Paraaortic lymph node (tissue), 1 donor: ENCODE measurements around the genes DHTKD1, OPTN and MCM10.

DNA sequence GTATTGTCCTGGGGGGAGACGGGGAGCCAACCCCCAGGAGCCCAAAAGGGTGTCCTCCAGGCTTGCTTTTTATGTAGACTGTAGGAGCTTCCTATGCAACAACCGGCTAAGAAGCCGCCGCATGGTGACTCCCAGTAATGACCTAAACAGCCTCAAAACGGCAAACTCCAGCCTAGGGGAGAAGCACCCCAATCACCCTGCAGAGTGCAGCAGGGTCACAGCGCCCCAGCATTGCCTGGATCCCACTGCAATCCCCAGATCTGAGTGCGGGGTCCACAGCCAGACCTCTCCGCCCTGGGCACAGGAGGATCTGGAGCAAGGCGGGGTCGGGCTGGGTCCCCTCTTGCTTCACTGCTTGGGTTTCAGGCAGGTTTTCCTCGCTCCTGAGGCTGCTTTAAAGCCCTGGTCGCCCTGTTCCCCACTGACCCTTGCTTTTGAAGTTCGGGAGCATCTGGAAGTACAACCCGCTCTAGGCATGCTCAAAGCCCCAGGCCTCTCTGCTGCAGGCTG, 52.1 kb downstream of the PROSER2 start:
- PRO-cap: no peak

DNA sequence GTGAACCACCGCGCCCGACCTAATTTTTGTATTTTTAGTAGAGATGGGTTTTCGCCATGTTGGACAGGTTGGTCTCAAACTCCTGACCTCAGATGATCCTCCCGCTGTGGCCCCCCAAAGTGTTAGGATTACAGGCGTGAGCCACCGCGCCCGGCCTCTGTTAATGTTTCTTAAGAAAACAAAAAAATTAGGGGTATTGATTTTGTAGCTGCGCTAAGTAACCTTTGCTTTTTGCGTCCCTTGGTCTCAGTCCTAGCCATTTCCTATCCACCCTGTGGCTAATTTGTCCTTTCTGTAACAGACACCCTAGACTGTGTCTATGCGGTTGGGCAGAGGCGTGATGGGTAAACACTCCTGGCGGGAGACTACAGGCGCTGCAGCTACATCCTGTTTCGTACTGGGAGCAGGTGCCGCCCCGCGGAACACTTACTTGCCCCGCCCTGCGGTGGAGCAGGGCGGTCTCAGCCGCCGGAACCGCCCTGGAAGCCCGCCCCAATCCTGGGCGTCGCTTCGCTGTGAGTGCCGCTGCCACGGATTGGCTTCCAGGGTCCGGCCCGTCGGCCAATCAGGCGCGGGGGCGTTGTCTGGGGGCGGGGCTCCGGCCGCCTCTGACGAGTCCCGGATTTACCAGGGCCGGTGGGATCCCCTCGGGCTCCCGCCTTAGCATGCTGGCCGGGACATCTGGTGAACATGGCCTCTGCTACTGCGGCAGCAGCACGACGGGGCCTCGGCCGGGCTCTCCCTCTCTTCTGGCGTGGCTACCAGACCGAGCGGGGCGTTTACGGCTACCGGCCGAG, at the start of gene DHTKD1:
Gene DHTKD1 (plus strand): TSS at position 611 of the 797 bp plus-strand sequence.
- PRO-cap: bidirectional peak, plus-strand start at position 611 of the sequence, minus-strand start at position 399 of the sequence

GRCh38 chr10:12241522-12242384, 45.8 kb downstream of the CDC123 start:
- PRO-cap: no peak

GRCh38 chr10:12405289-12405783, 56.0 kb downstream of the CAMK1D start:
- PRO-cap: no peak

- PRO-cap: no peak
Measured at GRCh38 chr10:12590950-12591728, 241.8 kb downstream of the CAMK1D start.

GRCh38 chr10:12730681-12731605, 270.6 kb downstream of the CCDC3 start:
- PRO-cap: no peak

GRCh38 chr10:12742464-12743111, 258.9 kb downstream of the CCDC3 start:
- PRO-cap: no peak

- PRO-cap: no peak
Measured at GRCh38 chr10:12760786-12761359, 240.6 kb downstream of the CCDC3 start.

- PRO-cap: no peak
Measured at GRCh38 chr10:12793633-12794123, 207.8 kb downstream of the CCDC3 start.

GRCh38 chr10:12896805-12897447, 104.6 kb downstream of the CCDC3 start:
- PRO-cap: no peak

DNA sequence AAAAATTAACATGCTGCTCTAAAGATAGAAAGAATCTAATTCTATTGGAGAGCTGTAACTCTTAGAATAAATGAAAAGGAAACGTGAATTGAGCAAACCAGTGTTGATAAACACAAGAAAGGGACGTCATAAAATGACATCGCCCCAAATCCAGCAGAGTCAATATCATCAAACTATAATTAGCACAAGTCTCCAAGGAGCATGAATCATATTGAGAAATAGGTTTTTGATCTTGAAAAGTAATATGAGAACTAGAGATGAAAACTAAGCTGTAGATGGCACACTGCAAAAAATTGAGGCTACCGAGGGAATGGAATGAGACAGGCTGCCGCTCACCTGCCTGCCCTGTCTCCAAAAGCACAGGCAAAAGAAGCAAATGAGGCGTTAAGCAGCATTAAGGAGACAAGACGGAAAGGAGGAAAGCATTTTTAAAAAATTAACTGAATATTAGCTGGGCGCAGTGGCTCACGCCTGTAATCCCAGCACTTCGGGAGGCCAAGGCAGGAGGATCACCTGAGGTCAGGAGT, 11.6 kb upstream of the OPTN start:
- PRO-cap: no peak

DNA sequence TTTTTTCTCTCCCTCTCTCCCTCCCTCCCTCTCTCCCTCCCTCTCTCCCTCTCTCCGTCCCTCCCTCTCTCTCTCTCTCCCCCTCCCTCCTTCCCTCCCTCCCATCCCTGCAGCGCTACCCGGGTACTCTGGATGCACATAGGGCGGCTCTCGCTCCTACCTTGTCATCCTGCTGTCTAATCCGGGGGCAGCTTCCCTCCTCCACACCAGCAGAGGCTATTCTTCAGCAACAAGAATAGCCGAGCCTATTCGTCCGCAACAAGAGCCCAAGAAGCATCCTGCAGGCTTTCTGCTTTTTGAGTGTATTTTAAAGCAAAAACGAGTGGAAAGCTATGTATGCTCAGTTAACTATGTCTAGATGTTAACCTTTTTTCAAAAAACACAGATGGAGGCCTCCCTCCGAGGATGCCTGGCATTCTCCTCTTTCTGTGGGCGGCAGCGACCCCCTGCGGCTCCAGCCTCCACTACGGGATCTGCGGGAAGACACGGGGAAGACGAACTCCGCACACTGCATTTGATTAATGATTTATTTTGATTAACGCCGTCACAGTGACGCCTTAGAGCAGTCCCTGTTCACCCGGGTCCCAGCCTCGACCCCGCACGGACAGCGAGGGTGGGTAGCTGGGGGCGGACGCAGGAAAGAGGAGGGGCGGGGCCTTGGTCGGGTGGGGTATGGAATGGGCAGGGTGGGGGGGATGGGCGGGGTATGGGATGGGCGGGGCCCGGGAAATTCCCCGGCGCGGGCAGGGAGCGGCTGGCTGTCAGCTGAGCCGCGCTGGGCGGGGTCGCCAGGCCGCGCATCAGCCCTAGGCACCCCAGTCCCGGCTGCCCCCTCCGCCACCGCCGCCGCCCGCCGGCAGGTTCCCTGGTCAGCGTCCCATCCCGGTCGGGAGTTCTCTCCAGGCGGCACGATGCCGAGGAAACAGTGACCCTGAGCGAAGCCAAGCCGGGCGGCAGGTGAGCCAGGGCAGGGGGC, at the start of gene OPTN:
Gene OPTN (plus strand): TSS at position 818 of the 976 bp plus-strand sequence.
- PRO-cap: bidirectional peak, plus-strand start at position 768 of the sequence, minus-strand start at position 606 of the sequence

DNA sequence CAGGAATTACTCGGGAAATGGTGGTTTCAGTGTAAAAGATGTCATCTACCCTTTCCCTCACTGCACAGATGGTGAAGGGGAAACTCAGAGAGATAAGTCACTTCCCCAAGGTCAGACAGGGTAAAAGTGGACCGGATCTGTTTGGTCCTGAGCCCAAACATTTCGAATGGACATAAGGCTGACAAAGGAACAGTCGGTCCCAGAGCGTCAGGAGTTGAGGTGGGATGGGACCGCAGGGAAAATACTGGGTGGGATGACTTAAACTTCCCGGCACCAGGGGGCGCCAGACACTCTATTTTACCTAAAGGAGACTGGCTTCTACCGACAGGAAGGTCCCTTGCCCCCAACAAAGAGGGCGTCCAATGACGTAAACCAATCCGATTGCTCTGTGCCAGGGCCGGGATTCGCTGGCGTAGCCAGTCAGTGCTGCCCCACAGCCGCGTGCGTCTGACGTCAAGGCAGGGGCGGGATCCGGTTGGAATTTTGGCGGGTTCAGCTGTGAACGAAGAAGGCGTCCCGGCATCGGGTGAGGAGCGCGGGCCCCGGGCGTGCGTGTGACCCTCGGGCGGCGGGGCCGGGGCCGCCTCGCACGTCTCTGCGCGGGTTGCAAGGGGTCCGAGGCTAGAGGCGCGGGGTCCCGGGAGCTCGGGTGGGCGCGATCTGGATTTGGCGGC, at the start of gene MCM10:
Gene MCM10 (plus strand): TSS at position 478 of the 674 bp plus-strand sequence.
- PRO-cap: bidirectional peak, plus-strand start at position 508 of the sequence, minus-strand start at position 216 of the sequence

DNA sequence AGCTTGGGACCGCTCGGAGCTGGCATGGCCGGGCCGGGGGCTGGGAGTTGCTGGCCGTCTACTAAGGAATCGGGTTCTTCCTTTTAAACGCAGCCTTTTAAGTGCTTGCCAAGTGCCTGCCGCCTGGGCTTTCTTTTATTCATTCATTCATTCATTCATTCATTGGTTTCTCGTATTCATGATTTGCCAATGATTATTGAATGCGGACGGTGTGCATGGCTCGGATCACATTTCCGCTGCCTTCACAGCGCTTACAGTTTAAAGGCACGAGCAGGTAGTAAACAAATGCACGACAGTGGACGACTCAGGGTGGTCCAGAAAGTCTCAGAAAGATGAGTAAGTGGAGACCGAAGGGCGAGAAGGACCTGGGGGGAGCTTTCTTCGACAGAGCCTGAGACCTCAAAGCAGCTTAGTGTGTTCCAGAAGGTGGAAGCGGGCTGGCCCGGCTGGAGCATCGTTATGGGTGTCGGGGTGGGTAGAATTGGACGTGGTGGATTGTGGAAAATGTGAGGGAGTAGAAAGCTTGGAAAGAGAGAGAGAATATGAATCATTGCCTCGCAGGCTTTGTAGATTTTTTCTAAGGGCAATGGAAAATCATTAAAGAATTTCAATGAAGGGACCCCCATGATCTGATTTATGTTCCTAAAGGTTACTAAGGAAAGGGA, 529 bp downstream of the MCM10 start:
- PRO-cap: no peak

GRCh38 chr10:13184734-13185593, 23.6 kb downstream of the MCM10 start:
- PRO-cap: no peak

GRCh38 chr10:13340989-13341523, 7.0 kb downstream of the SEPHS1 start:
- PRO-cap: no peak

DNA sequence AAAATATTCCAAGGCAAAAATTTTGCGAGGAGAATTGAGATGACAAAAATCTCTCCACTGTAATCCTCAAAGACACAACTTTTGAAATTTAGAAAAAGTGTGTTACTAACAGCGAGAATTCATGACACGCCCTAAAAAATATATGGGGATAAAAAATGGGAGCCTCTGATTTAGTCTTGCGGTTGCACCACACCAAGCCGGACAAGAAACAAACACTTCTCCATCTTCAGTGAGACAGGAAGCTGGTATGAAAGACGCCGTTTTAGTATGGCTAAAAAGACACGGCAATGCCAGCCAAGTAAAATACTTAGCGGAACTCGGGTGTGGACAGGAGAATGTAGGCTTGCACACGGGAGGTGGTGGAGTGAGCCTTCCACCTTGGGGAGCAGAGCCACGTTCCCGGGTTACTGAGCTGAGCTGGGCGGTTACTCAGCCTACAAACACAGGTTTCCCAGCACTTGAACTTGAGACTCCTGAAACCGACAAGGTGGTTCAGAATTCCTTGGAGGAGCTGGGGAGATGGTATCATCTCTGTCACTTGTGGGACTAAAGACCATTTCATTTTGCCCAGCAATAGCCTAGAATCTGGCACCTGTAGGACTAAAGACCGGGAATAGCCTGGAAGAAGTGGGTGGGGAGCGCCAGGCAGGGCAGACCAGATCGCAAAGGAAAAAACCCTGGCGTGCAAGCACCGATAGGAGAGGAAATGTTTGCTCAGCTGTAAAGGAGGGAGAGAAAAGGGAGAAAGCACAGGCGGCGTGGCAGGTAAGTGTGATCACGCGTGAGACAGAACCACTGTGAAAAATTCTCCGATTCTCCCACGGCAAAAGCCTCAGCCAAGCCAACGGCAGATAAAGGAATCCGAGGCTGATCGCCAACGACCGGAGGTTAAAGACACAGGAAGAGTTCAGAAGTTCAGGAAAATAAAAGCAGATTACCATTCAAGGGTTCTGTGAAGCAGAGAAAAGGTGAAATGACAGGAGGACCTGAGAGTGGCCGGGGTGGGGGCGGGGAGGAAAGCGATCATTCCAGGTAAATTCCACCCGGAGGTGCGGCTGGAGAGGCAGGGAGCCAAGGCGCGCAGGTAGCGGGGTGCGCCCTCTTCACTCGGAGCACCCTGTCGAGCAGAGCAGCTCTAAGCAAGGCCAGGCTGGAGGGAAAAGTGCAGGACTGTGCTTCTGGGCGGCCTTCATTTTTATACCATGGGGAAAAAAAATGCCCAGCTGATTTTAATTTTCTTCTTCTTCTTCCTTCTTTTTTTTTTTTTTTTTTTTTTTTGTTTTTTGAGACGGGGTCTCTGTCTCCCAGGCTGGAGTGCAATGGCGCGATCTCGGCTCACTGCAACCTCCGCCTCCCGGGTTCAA, 35.0 kb upstream of the SEPHS1 start:
- PRO-cap: unidirectional peak, plus-strand start at position 723 of the sequence

DNA sequence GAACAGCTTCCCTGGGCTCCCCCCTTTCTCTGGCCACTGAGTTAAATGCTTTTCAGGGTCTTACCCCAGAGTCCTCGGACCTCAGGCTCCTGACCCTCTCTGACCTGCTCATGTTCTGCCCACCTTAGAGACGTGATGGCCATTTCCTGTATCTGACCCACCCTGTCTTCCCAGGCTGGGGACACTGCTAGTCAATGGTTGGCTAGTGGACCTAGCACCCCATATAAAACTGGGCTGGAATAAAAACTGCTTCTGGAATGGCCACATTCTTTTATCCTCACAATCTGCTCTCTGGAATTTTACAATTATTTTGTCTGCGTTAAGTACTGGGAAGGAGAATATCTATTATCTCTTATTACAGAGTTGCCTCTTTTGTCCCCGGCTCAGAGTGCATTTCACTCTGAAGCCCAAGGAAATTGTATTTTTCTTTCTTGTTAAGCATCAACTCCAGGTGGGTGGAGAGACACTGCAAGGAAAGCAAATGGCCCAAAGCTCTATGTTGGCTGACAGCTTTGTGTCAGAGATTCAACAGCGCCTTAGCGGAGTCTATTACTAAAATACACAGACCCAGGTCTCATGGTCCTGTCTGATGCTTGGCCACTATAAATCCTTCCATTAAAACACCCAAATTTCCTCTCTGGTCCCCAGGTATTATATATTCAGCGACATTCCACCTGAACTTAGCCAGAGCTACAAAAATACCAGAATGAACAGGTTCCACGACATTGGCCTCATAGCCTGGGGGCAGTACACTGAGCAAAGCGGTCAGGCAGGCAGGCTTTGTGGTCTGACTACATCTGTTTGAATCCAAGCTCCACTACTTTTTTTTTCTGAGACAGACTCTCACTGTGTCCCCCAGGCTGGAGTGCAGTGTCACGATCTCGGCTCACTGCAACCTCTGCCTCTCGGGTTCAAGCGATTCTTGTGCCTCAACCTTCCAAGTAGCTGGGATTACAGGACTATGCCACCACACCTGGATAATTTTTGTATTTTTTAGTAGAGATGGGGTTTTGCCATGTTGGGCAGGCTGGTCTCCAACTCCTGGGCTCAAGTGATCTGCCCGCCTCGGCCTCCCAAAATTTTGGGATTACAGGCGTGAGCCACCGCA, 121.7 kb downstream of the PRPF18 start:
- PRO-cap: no peak

DNA sequence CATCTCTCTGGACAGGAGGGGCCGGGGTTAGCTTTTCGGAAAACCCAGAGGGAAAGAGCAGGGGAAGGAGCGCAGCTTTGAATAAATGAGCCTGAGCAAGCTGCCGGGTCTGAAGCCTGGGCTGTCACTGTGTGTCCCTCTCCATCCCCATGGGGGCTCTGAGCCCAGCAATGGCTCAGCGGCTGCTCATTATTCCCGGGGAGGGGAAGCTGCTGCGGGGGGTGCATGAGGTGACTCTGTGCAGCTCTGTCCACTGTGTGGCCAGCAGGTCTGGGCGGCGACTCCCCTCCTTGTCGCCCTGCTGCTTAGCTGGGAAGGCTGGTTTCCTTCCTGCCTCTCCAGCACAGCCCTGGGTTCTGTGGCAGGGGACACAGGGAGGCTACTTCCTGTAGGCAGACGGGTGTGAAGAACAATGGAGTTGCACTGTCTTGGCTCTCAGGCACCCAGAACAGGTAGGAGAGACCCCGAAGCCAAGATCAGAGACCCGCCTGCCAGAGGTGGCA, 234.2 kb downstream of the PRPF18 start:
- PRO-cap: no peak

DNA sequence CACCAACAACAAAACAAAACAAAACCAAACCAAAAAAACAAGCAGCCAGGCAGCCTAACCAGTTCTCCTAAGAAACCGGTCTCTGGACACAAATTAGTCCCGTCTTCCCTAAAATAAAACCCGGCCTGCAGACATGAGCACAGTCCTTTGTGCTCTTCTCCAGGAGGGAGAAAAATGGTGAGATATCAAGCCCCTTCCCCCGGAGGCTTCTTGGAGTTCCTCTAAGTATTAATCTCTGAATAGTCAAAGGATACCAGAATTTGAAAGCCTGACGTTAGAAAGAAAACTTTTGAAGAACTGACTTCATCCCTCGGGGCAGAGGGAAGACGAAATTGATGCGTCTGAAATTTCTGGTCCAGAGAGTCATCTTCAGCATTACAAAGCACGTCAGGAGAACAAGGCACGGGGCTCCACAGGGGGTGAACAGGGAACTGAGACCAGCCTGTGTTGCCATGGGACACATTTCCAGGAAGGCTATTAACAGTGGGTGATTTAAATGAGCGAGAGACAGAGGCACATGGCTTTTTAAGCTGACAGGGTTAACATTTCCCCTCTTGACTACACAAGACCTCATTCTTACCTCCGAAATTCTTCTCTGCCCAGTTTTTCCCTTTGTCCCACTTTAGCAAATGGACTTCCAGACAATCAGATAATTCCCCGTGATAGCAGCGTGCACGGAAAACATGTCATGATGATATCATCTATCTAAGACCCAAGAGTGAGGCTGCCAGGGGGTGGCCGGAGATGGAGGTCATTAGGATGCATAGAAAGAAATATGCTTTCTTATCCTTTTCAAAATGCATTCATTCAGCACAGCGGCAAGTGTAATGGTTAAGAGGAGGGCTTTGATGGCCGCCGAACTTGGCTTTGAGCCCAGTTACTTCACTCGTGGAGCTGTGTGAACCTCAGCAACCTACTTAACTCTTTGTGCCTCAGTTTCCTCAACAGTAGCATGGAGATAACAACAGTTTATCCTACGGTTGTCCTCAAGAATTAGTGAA, 247.8 kb downstream of the PRPF18 start:
- PRO-cap: unidirectional peak, minus-strand start at position 212 of the sequence